ENCODE results near the genes PKP2 and SYT10.

DNA sequence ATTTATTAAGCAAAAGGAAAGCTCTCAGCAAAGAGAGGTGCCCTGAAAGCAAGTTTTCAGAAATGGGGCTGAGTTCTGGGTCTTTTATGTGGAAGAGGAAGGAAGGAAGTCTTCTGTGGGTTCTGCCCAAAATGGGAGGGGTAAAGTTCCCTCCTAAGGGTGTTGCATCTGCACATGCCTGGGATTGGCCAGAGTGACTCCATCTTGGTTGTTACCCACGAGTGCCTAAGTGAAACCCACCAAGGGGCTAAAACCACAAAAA lies 40.6 kb upstream of the H3-5 start:
- RRBS = no CpG with 5 or more reads among the region's 1 CpG

GRCh38 chr12:31940416-31940747 lies 18.8 kb upstream of the RESF1 start:
- RRBS = no CpG with 5 or more reads among the region's 3 CpGs

GRCh38 chr12:31961925-31962640 lies 2.9 kb downstream of the RESF1 start:
- RRBS = no CpG with 5 or more reads among the region's 8 CpGs

DNA sequence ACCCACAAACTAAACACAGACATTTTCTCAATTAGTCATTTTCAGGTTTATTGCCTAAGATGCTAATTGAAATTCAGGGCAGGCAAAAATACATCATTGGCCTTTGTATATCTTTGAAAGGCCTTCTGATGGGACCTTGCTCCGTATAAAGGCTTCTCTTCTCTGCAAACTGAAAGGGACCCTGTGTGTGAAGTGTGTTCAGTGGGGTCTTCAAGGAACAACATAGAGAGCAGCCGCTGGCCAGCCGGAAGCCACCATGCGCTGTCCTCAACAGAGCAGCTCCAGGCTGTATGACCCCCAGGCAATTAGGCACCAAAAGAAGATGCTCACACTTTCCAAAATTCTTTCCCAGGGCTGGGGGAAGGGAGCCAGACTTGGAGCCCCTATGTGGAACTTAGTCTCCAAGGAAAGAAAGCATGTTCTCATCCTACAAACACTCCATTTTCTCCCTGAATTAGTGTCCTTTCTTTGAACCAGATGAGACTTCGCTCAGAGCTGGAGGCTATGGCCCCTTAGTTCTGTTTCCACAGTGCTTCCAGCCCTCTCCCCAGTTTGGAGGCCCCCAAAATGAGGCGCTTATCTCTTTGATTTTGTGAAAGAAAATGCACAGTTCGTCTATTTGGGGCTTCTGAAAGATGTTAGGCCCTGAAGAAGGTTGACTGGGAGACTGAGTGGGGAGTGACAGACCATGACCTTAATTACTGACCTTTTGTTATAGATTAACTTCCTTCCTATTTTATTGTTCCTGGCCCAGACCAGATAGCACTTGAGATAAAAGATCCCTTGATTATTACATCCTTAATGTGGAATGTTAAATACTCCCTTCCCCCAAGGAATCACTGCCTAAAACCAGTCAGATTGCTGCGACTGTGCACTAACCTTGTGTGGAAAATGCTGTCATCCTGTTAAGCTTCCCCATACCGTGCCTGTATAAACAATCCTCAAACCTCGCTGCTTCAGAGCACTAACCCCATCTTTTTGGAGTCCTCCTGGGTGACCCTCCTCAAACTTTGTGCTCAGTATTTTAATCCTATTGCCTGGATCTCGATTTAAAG lies 128.3 kb upstream of the FGD4 start:
- RRBS = no CpG with 5 or more reads among the region's 11 CpGs

- RRBS = no CpG with 5 or more reads among the region's 1 CpG
Observed at GRCh38 chr12:32455793-32456159, 56.4 kb downstream of the FGD4 start.

GRCh38 chr12:32875439-32875995 lies 21.1 kb downstream of the PKP2 start:
- RRBS = no CpG with 5 or more reads among the region's 1 CpG

DNA sequence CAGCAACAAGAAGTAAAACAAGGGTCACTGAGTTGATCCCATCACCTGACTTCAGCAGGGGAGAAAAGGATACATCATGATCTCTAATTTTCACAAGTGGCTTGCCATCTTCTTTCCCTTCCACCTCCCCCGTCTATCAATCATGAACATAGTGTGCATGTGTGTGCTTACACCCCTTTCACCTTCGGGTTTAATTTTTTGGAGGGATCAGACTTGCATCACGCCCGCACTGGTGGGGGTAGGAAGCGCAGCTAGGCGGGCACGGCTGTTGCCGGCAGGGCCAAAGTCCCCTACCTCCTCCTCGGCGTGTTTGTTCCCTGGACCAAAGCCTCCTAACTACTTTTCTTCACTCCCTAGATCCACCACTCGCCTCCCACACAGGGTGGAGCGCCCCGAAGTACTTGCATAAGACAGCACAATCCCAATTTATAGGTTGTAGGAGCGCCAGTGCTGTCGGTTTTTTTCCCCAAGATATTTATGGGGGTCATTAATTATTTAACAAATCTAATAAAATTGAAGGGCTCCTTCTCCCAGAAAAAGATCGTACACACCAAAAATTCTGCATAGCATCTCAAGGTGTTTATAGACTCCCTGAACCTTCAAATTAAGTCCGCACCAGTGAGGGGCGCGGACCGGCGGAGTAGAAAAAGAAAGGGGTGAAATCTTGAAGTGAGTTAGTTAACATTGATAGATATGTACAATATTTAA lies 832 bp downstream of the PKP2 start:
- RRBS = no CpG with 5 or more reads among the region's 21 CpGs

- RRBS = 2% methylated on average over 18 of the region's 105 CpGs
Observed at GRCh38 chr12:32896299-32897360, at the start of gene PKP2. Gene PKP2, minus strand, starts transcription at chr12:32896777.

DNA sequence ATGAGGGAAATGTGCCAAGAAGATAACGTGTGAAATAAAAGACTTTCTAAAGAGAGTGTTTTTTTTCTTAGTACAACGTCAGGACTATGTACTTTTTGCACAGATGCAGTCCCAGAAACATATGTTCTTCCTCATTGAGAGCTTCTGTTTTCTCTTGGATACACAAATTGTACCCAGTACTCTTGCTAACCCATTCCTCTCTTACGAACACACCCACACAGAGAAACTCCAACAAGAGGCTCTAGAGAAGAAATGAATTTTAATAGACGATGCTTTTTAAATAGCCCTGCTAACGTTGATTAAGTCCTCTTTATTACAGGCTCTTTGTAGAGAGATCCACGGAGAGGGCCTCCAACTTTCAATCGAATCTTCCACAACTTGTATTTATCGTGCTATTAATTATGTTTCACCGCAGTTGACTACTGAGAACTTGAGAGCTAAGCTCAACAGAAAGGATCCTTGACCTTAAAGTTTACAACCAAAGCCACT lies 828 bp upstream of the PKP2 start:
- RRBS = no CpG with 5 or more reads among the region's 9 CpGs

GRCh38 chr12:33439395-33440398 lies at the start of gene SYT10:
Gene SYT10, minus strand, starts transcription at chr12:33439819.
- RRBS = 15% methylated on average over 15 of the region's 79 CpGs

DNA sequence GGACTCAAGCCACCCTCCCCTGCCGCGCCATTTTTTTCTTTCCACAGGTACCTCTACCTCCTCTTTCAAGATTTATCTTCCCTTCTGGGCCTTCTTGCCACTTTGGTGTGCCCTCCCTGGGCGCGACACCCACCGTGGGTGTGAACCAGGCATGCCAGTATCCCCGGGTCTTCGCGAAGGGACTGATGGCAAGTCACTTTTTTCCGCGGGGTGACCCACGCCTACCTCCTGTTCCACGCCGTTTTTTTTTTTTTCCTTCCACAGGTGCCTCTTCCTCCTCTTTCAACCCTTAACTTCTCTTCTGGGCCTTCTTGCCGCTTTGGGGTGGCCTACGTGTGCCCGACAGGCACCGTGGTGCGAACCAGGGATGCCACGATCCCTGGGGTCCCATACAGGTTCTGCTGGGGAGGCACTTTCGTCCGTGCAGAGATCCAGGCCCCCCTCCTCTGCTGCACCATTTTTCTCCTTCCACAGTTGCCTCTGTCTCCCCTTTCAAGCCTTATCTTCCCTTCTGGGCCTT lies 289.4 kb downstream of the ALG10 start:
- RRBS = no CpG with 5 or more reads among the region's 21 CpGs

GRCh38 chr12:38384780-38385610 lies 68.4 kb downstream of the ALG10B start:
- RRBS = no CpG with 5 or more reads among the region's 11 CpGs

GRCh38 chr12:38892297-38892590 lies 13.1 kb downstream of the CPNE8 start:
- RRBS = no CpG with 5 or more reads among the region's 3 CpGs

DNA sequence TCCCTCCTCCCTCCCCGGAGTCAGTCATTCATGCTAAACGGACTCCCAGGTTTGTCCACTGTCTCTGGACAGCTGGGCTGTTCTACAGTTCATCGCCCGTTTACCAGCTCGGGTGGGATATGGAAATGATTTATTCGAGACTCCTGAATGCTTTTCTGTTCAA lies 726 bp upstream of the KIF21A start:
- RRBS = no CpG with 5 or more reads among the region's 6 CpGs

DNA sequence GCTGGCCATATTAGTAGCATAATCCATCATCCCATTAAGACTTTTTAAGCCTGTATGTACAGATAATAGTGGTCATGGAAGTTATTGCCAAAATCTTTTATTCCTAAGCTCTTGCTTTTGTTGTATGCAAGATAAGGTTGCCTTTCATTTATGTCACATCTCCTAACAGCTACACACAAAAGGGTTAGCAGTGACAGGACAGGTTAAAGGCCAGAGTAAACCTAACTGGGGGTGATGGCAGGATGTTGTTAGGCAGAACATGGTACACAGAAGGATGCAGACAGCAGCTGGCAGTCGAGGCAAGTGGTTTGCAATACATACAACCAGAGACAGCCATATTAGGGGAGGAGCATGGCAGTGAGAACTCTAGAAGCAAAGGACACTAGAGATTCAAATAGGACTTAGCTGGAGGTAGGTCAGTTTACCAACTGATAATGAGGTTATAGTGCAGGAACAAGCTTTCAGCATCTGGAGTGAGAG lies 2.7 kb upstream of the ABCD2 start:
- RRBS = no CpG with 5 or more reads among the region's 1 CpG

- RRBS = no CpG with 5 or more reads among the region's 6 CpGs
Observed at GRCh38 chr12:39669702-39669956, 43.6 kb downstream of the C12orf40 start.

- RRBS = no CpG with 5 or more reads among the region's 6 CpGs
Observed at GRCh38 chr12:39912382-39913126, 193.3 kb downstream of the SLC2A13 start.

- RRBS = no CpG with 5 or more reads among the region's 2 CpGs
Observed at GRCh38 chr12:40223974-40224368, 826 bp upstream of the LRRK2 start.

GRCh38 chr12:40226250-40226662 lies 1.5 kb downstream of the LRRK2 start:
- RRBS = no CpG with 5 or more reads among the region's 1 CpG

GRCh38 chr12:40228641-40229146 lies 3.9 kb downstream of the LRRK2 start:
- RRBS = no CpG with 5 or more reads among the region's 3 CpGs